ENCODE measurements around a stretch of chr12.

GRCh38 chr12:121535796-121536334 is 45.0 kb downstream of the KDM2B start:
- CAGE, long polyA plus RNA, result no peak
- RRBS, result 6% methylated on average over 7 of the region's 21 CpGs

- CAGE, long polyA plus RNA, result no peak
- RRBS, result 2% methylated on average over 12 of the region's 37 CpGs
These were observed 43.9 kb downstream of the KDM2B start for GRCh38 chr12:121536881-121537433.

- CAGE, long polyA plus RNA, result no peak
- RRBS, result no CpG with 5 or more reads among the region's 11 CpGs
These were observed 6.7 kb downstream of the KDM2B start for GRCh38 chr12:121574083-121574514.

- CAGE, long polyA plus RNA, result no peak
- RRBS, result no CpG with 5 or more reads among the region's 4 CpGs
These were observed 813 bp upstream of the KDM2B start for GRCh38 chr12:121581683-121581989.

DNA sequence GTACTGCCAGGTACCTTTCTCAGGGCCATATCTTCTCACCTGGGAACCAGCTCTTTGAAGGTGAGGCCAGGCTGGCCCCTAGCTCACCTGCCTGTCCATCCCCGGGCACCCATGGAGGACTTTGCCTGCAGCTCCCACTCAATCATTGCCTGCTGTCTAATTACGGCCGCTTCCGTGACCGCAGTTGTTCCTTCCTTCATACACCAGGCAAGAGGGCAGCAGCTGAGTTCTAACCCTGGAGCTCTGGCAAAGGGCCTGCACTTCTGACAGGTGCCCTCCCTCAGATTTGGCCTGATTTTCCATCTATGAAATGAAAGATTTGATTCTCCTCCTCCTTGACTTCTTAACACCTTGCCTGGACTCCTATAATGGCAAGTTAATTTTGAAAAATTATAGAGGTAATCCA is 20.2 kb upstream of the KDM2B start:
- CAGE, long polyA plus RNA, result no peak
- RRBS, result no CpG with 5 or more reads among the region's 5 CpGs

DNA sequence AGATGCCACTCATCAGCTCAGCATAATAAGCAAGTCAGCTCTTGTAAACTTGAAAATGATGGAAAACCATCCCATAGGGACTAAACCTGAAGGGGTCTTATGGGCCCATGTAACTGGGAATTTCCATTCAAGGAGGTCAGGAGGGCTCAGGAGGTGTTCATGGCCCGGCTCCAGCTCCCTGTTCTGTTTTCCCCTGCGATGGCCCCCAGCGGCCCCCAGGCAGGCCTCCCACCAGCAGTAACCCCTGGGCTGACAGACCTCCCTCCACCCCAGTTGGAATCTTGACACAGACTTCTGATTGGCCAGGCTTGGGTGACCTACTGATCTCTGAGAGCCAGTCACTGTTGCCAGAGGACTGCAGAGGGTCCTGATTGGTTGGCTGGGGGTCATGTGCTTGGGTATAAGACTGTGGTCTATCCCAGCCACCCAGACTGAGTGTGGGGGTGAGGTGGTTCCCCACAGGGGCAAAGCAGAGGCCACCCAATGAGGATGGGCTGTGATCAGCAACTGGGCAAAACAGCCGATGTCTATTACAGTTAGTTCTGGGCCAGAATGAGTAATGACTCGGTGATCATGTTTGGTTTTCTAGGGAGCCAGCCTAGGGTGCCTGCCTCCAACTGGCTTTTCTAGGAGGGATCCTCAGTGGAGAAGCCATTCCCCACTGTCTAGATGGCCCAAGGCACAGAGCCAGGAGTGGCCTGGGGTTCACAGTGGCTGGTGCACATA is 27.1 kb downstream of the RHOF start:
- CAGE, long polyA plus RNA, result no peak
- RRBS, result no CpG with 5 or more reads among the region's 5 CpGs

DNA sequence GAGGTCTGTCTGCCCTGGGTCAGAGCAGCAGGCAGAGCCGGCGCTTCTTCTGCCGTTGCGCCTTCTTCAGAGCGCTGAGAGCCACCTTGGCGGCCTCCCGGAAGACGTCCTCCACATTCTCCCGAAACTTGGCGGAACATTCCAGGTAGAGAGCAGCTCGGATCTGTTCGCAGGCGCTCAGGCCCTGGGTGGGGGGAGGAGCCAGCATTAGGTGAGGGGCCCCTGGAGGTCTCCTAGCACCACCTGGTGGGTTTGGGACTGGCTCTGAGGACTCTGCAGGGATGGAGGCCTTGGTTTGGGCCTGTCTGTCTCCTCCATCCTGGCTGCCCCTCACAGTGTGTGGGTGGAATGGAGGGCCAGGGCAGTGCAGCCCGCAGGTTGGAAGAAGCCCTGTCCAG is 14.0 kb downstream of the RHOF start:
- CAGE, long polyA plus RNA, result no peak
- RRBS, result 91% methylated on average over 7 of the region's 14 CpGs

DNA sequence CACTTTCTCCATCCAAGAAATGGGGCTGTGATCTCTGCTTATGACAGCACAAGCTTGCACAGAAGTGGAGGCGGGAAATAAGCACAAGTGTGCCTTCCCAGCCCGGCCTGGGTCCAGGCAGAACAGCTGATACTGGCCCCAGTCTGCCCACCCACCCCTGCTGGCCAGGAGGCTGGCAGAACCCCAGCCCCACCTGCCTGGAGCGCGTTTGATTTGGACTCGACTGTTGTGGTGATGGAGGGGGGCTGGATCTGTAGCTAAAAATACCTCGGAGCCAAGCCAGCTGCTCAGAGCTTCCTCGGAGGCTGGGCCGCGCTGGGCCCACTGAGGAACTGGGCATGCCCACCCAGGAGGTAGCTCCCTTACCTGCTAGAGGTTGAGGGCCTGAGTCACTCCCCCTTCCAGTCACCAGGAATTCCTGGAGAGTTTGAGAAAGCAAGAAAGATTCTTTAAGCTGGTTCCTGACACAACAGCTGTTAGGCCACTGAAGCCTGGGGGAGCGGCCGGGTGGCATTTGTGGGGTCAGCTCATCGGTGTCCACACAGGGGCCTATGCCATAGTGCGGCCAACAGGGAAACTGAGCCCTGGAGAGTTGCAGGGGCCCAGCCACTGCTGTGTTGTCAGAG is 2.5 kb upstream of the RHOF start:
- CAGE, long polyA plus RNA, result no peak
- RRBS, result no CpG with 5 or more reads among the region's 13 CpGs

- CAGE, long polyA plus RNA, result no peak
- RRBS, result no CpG with 5 or more reads among the region's 7 CpGs
These were observed 4.3 kb upstream of the RHOF start for GRCh38 chr12:121797899-121798157.

- CAGE, long polyA plus RNA, result no peak
- RRBS, result under 1% methylated on average over 5 of the region's 6 CpGs
These were observed 1.0 kb downstream of the SETD1B start for GRCh38 chr12:121804970-121805054.

DNA sequence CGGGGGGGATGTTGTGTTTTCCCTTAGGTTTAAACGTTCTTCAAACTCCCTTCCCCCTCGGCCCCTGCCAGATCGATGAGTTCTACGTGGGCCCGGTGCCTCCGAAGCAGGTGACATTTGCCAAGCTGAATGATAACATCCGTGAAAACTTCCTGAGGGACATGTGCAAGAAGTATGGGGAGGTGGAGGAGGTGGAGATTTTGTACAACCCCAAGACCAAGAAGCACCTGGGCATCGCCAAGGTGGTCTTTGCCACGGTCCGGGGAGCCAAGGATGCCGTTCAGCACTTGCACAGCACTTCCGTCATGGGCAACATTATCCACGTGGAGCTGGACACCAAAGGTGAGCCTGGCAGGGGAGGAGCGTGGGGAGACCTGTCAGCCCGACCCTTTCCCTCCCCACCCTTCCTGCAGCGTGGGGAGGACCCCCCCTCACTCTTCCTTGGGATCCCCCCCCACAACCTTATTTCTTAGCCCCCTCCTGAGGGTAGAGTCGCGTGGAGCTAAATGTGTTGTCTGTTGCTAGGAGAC is 2.0 kb downstream of the SETD1B start:
- CAGE, long polyA plus RNA, result no peak
- RRBS, result no CpG with 5 or more reads among the region's 19 CpGs

DNA sequence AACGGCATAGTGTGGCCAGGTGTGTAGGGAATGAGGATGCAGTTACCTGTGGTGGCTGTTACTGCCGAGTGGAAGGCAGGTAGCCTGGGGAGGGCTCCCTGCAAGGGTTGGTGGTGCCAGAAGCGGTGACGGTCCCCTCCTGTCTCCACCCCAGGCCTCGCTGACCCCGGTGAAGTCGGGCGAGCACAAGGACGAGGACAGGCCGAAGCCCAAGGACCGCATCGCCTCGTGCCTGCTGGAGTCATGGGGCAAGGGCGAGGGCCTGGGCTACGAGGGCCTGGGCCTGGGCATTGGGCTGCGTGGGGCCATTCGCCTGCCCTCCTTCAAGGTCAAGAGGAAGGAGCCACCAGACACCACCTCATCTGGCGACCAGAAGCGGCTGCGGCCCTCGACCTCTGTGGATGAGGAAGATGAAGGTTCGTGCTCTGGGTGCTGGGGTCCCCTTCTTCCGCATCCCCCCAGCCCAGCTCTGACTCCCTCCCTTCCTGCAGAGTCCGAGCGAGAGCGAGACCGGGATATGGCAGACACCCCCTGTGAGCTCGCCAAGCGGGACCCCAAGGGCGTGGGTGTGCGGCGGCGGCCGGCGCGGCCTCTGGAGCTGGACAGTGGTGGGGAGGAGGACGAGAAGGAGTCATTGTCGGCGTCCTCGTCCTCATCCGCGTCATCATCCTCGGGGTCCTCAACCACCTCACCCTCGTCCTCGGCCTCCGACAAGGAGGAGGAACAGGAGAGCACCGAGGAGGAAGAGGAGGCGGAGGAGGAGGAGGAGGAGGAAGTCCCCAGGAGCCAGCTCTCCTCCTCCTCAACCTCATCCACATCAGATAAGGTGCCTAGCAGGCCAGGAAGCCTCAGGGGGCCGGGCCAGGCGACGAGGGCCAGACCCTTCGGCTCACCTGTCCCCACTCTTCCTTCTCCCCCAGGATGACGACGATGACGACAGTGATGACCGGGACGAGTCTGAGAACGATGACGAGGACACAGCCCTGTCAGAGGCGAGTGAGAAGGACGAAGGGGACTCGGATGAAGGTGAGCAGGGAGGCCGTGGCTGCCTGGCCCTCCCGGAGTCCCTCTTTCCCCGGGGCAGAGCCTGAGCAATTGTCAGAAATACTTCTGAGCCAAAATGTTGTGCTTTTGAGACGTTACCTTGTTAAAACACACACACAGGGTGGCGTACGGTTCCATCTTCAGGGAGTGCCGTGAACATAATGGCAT is 13.5 kb downstream of the SETD1B start:
- CAGE, long polyA plus RNA, result no peak
- RRBS, result 95% methylated on average over 21 of the region's 69 CpGs

DNA sequence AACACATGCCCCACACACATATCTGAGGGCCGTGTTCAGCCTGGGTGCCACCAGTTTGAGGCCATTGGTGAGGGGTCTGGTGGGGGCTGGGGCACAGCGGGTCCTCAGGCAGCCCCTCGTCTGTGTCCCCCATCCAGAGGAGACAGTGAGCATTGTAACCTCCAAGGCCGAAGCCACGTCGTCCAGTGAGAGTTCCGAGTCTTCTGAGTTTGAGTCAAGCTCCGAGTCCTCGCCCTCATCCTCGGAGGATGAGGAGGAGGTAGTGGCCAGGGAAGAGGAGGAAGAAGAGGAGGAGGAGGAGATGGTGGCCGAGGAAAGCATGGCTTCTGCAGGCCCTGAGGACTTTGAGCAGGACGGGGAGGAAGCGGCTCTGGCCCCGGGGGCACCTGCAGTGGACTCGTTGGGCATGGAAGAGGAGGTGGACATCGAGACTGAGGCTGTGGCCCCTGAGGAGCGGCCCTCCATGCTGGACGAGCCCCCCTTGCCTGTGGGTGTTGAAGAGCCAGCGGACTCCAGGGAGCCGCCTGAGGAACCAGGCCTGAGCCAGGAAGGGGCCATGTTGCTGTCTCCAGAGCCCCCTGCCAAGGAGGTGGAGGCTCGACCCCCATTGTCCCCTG is 15.6 kb downstream of the SETD1B start:
- CAGE, long polyA plus RNA, result no peak
- RRBS, result no CpG with 5 or more reads among the region's 21 CpGs

DNA sequence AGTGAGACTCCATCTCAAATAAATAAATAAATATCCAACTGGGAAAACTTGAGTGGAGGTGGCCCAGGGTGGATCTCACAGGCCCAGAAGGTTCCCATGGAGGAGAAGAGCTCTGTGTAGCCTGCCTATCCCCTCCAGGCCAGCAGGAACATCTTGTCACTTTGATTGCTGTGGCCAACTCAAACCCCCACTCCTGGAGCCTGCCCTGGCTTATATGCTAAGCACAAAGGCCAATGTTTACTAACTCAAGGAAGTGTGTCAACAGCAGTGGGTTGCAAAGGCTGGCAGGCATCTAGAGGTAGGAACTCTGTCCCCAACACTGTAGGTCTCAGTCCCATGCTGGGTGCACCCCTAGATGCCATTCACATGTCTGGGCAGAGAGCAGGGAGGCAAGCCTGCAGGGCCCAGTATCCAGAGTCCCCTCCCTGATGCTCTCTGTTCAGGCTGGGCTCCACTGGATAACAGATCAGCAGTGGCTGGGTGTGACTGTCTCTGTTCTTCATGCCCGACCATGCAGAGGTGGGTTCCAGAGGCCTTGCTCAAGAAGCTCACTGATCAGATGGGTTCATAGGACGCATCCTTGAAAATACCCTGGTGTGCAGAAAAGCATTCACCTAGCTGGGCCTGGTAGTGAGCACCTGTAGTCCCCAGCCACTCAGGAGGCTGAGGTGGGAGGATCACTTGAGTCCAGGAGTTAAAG is 1.6 kb upstream of the HPD start:
- CAGE, long polyA plus RNA, result no peak
- RRBS, result no CpG with 5 or more reads among the region's 2 CpGs

DNA sequence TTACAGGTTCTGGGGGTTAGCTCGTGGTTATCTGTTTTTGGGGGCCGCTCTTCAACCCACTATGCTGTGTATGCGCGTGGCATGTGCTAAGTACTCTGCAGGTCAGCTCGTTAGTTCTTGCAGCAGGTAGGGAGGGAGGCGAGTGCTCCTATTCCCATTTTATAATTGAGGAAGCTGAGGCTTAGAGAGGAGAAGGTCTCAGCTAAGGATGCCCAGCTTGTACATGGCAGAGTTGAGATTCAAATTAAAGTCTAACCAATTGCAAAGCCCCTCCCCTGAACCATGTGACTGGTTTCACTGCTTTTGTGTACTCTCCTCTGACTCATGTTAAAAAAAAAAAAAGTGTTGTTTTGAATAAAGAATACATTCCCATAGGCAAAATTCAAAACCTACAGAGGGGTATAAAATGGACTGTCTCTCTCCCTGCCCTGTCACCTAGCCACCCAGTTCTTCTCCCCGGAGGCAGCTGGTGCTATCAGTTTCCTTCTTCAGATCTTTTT is 5.3 kb downstream of the PSMD9 start:
- CAGE, long polyA plus RNA, result no peak
- RRBS, result no CpG with 5 or more reads among the region's 7 CpGs

- CAGE, long polyA plus RNA, result no peak
- RRBS, result no CpG with 5 or more reads among the region's 10 CpGs
These were observed 6.9 kb downstream of the CFAP251 start for GRCh38 chr12:121925154-121925778.

GRCh38 chr12:122024105-122024663 is 2.5 kb downstream of the BCL7A start:
- CAGE, long polyA plus RNA, result no peak
- RRBS, result no CpG with 5 or more reads among the region's 19 CpGs

GRCh38 chr12:122094756-122095432 is 16.3 kb downstream of the MLXIP start:
- CAGE, long polyA plus RNA, result no peak
- RRBS, result no CpG with 5 or more reads among the region's 7 CpGs

- CAGE, long polyA plus RNA, result no peak
- RRBS, result no CpG with 5 or more reads among the region's 34 CpGs
These were observed 40.8 kb downstream of the IL31 start for GRCh38 chr12:122132929-122133925.

DNA sequence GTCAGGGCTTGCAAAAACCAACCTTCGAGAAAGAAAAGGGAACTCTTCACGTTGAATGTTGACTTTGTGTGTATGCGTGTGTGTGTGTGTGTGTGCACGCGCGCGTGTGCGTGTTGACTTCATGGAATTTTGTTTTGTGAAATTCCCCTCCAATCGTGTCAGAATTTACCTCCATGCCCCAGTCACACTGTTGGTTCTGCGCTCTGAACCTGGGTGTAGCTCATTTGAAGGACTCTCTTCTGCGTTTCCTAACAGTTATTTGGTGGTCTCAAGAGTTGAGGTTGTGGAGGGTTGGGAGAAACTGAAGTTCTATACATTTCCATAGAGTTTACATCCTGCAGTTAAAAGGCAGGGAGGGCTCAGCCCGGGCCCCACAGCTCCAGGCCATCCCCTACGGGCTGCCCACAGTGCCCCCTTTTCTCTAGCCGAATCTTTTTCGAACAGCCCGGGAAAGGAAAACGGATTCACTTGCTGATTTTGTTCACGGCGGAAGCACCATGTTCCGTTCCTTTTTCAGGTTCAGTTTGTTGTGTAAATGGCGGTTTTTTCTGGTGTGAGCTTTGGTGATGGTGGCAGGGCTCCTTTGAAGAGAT is 27.4 kb downstream of the IL31 start:
- CAGE, long polyA plus RNA, result no peak
- RRBS, result 87% methylated on average over 5 of the region's 21 CpGs

Data from BJ (cell line).